Helper T cell (primary cell): ENCODE results near the gene S100A3.

DNA sequence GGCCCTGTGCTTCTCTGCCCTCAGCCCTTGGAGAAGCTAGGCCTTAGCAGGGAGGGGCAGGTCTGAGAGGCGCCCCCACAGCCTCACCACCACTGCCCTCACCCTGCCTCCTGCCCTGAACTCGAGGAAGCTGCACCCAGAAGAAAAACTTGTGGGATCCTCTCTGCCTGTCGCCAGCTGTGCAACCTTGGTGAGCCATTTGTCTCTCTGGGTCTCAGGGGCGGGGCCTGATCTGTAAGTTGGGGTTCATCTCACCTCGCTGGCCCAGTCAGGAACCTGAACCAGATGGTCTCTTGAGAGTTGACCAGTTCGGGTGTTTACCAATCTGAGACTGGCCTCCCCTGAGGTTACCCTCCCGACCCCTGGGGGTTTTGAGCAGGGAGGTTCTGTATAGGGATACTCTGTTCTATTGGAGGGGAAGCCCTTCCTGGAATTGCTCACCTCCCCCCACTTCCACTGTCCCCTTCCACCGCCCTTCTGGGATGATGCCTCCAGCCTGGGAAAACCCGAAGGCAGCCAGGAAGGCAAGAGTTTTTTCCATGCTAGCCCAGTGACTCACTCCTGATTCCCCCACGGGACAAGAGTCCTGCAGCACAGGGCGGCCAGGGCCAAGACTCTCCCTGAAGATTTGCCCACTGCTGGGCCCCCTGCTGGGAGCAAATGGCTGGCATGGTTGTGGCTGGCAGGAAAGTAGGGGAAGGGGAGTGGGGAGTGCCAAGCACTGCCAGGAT is at the start of gene S100A3:
TSS of gene S100A3 (minus strand) at position 333 of the 731 bp plus-strand sequence.
- PRO-cap, 2 experiments: no peak in any of the 2 experiments

DNA sequence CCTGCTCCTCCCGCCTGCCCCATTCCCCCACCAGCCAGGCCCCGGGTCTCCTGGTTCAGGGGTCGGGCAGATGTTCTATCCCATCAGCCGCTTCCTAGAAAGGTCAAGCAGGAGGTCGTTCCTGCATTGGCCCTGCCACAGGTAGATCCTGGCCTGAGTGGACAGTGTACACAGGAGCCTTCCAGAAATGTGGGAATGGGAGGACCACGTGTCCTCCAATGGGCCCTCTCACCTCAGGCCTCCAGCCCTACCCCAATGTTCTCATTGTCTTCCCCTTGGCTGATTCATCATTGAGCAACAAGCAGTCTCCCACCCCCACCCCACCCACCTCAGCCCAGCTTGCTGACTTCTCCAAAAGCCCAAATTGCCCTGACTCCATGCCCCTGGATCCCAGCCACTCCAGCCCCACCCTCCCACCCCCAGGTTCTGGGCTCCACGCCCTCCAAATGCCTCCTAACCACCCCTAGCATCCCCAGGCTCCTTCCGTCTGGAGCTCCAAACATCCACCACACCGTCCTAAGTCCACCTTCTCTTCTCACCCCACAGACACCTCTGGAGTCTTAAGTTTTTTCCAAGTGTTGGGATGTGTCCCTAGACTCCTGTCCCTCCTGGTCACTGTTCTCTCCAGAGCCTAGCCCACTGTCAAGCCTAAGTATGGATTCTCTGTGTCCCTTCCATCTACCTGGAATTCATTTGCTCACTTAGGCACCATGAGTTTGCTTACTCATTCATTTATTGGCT is 1.9 kb downstream of the S100A16 start:
- PRO-cap, 2 experiments: no peak in any of the 2 experiments

DNA sequence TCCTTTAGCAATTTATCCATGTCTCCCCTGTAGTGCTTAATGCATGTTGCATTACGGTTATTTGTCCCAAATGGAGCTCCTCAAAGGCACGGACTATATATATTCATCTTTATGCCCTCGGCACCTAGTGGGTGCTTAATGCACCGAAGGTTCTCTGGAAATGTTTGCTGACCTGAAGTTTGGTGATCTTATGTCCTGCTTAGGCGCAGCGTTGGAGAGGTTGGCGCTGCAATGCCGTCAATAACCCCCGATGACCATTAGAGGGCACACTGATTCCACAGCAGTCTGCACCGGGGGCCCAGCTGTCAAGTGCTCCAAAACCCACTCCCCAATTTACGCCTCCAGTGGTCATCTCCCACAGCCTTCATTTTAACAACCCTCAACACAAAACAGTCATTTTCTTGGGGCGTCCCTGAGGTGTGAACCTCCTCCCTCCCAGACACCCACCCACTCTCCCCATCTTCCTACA is 848 bp upstream of the NPR1 start:
- PRO-cap, 2 experiments: no peak in any of the 2 experiments

DNA sequence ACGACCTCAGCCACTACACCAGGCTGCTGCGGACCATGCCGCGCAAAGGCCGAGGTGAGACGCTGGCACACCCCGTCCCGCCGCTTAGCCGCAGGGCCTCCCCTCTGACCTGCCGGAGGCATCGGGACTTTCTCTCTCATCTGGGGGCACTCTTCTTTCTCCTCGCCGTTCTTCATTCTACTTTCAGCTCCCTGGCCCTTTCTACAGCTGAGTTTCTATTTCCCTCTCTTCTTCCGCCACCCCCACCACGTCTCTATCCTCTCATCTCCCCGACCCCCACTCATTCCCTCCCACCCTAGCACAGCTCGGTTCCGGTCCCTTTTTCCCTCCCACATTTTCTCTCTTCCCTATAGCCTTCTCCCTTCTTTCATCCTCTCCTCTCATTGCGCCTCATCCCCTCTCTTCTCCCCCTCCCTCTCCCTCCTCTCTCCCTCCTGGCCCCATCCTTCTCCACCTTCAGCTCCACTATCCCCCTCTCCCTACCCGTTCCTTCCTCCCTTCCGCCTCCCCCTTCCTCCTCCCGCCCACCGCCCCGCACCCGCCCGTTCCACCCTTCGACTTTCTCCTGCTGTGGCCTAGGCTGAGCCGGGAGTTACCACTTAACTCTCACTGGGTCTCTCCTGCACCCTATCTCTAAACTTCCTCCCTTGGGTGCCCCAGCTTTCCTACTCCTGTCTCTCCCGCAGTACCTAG is 1.4 kb downstream of the NPR1 start:
- PRO-cap, 2 experiments: no peak in any of the 2 experiments

DNA sequence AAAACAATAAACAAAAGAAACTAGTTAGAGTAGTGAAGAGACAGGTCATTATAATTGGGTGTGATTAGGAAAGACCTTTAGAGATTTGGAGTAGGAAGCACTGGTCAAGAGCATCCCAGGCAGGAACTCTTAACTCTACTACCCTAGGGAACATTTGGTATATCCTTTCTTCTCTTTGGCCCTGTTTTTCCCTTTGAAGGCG is 3.2 kb downstream of the INTS3 start:
- PRO-cap, 2 experiments: no peak in any of the 2 experiments

DNA sequence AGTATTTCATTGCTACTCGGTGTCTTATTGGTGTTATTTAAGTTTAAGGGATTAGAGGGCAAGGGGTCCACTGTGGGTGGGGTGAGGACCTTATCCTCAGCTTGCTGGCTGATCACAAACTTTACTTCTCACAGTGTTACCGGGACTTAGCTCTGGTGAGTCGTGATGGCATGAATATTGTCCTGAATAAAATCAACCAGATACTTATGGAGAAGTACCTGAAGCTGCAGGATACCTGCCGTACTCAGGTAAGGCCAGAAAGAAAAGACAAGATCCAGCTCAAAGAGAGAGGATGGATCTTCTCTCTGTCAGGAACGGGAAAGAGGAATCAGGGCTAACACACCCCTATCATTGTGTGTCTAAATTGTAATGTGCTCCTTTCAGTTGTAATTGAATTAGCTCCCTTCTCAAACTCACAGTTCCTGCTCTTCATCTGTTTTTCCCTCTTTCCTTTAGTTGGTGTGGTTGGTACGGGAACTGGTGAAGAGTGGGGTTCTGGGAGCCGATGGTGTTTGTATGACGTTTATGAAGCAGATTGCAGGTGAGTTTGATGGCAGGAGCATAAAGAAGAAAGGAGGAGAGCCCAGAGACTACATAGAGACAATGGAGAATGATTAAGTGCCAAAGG is 19.1 kb downstream of the INTS3 start:
- PRO-cap, 2 experiments: no peak in any of the 2 experiments

DNA sequence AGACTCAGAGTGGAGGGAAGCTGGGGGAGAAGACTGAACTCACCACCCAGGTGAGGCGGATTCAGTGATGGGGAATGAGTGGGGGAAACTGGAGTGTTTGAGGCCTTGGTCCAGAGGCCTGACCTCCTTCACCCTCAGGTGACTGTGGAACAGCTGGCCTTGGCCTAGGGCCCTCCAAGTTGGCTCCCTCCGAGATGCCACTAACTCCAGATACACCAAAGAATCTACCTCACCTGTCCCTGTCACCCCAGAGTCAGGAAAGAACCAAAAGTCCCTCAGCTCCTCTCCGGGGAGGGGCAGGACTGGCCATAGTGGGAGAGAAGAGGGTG is 27.3 kb downstream of the SLC27A3 start:
- PRO-cap, 2 experiments: no peak in any of the 2 experiments

- PRO-cap, 2 experiments: no peak in any of the 2 experiments
Measured at GRCh38 chr1:153852188-153852619, 70.6 kb downstream of the GATAD2B start.

DNA sequence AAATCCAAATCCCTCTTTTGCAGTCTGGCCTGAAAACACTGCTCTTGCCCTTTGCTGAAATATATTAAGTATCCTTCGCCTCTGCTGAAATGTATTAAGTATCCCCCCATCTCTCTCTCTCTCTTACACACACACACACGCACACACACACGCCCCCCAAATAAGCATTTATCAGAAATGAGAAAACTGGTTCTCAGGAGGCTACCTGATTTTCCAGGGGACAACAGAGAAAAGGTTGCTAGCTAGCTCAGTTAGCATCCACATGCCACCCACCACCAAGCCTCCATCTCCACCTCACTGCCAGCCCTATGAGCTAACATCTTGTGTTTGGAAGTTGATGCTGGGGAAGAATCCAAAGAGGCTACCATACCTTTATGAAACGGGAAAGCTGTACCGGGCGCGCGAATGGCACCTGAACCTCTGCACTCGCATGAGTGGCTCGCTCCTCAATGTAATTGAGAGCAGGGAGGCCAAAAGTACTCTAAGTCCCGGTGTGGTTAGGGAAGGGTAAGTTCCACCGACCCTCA is 1.2 kb downstream of the GATAD2B start:
- PRO-cap, 2 experiments: no peak in any of the 2 experiments

GRCh38 chr1:153957284-153958033 is 953 bp downstream of the CRTC2 start:
- PRO-cap, 2 experiments: peak in 2 of 2 experiments; most common plus-strand start chr1:153957906 (in 2); most common minus-strand start chr1:153957574 (in 1)

- PRO-cap, 2 experiments: no peak in any of the 2 experiments
Measured at GRCh38 chr1:153959665-153960017, 1.2 kb upstream of the CRTC2 start.

- PRO-cap, 2 experiments: no peak in any of the 2 experiments
Measured at GRCh38 chr1:153961521-153961889, 1.8 kb downstream of the SLC39A1 start.

DNA sequence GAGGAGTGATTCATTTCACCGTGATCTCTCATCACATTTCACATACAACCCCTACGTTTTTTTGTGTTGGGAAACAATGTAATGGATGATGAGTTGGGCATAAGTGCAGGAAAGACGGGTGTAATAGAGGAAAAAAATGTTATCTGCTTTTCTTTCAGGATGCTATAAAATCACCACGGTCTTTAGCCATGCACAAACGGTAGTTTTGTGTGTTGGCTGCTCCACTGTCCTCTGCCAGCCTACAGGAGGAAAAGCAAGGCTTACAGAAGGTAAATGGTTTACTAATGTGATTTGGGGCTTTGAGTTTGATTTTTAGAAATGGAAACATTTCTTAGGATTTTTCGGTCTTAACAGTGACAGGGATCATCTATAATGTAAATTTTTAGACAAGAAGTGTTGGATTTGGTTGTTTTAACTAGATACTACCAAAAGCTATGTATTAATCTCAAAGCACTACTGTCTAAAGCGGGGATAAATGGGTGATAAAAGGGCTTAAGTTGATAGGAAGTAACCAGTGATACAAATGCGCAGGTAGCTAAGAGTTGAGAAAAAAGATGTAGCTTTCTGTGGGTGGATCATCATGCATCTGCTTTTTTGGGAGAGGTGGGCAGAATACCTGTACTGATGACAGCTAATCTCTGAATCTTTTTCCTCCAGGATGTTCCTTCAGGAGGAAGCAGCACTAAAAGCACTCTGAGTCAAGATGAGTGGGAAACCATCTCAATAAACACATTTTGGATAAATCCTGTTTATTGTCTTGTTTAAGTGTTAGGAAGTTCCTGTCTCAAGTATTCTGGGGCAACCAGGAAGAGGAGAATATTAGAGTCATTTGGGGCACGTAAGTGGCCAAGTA is 1.1 kb downstream of the RPS27 start:
- PRO-cap, 2 experiments: no peak in any of the 2 experiments

DNA sequence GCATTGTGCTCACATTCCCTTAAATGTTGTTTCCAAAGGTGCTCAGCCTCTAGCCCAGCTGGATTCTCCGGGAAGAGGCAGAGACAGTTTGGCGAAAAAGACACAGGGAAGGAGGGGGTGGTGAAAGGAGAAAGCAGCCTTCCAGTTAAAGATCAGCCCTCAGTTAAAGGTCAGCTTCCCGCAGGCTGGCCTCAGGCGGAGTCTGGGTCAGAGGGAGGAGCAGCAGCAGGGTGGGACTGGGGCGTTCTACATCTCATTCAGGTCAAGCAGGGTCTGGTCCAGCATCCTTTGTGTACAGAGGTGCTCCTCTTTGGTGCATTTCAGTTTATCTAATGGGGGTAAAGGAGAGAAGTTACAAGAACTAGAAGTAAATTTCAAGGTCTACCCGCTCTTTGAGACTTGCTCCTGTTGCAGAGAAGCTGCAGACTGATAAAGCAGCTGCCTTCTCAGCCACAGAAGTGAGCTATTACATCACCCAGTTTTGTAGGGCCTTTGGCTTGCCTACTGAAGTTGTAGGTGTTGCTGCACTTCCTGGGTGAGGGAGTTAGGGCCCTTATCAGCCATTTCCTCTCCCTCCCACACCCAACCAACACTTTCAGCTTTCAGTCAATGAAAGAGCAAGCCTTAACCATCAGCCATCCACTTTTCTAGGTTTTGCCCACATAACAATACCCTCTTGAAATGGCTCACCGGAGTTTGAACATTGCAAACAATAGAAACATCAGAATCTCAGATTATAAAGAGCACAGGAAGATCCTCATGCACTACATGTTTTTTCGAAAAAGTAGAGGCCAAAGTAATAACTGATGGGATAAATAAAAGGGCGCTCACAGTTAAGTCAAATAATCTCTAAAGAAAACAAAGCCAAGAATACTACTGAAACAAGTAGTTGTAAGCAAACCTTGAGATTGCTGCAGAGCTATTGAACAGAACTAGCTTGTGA is 34.2 kb downstream of the TPM3 start:
- PRO-cap, 2 experiments: peak in 2 of 2 experiments; most common plus-strand start position 638 of the sequence (in 2); most common minus-strand start position 431 of the sequence (in 2)

DNA sequence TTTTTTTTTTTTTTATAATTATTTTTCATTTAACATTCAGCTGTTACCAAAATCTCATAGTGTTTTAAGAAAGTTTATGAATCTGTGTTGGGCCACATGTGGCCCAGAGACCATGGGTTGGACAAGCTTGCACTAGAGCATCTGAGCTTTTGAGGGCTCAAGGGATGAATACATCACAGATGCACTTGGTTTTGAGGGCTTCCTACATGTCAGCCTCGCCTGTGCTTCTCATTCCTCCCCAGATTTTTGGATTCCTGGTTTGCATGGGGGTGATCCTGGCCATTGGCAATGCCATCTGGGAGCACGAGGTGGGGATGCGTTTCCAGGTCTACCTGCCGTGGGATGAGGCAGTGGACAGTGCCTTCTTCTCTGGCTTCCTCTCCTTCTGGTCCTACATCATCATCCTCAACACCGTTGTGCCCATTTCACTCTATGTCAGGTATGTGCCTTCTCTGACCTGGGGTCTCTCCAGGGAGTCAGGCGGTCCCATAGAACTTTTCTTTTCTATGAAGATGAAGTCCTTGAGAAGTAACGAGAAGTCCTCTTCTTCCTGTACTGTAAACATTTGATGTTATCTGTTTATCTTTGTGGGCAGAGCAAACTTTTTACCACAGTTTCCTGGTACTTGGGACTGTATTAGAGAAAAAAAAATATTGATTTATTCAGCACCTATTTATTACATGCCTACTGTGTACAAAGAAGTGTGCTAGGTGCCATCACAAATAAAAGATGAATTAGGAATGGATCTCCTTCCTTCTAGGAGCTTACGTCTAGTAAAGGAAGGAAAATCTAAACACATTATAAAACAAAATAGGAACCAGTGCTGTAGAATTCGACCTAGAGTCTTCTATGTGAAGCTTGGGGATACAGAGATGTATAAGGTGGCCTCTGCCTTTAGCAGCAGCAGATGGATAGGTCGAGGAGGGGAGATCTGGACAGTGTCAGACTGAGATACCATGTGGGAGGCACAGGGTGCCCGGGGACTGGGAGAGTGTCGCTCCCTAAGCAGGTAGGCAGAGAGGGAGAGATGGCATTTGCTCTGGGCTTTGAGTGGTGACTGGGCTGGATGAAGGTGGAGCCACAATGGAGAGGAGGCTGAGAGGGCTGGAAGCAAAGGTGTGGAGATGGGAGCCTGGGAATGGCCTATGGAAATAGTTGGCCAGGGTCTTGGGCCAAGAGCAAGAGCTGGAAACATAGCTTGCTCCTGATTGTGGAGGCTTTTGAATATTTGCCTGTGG is 12.2 kb downstream of the ATP8B2 start:
- PRO-cap, 2 experiments: no peak in any of the 2 experiments

GRCh38 chr1:154349517-154350080 is 24.3 kb downstream of the ATP8B2 start:
- PRO-cap, 2 experiments: no peak in any of the 2 experiments

- PRO-cap, 2 experiments: no peak in any of the 2 experiments
Measured at GRCh38 chr1:154354498-154354908, 29.2 kb downstream of the ATP8B2 start.

GRCh38 chr1:154408385-154408963 is 3.3 kb downstream of the IL6R start:
- PRO-cap, 2 experiments: no peak in any of the 2 experiments

- PRO-cap, 2 experiments: peak in 2 of 2 experiments; most common plus-strand start chr1:154419728 (in 1); most common minus-strand start chr1:154419703 (in 2)
Measured at GRCh38 chr1:154419386-154419983, 14.3 kb downstream of the IL6R start.

- PRO-cap, 2 experiments: no peak in any of the 2 experiments
Measured at GRCh38 chr1:154434276-154435439, 29.5 kb downstream of the IL6R start.